Cerebellum (tissue), 5 donors: ENCODE results near the genes PLEKHM2 and TMEM82.

DNA sequence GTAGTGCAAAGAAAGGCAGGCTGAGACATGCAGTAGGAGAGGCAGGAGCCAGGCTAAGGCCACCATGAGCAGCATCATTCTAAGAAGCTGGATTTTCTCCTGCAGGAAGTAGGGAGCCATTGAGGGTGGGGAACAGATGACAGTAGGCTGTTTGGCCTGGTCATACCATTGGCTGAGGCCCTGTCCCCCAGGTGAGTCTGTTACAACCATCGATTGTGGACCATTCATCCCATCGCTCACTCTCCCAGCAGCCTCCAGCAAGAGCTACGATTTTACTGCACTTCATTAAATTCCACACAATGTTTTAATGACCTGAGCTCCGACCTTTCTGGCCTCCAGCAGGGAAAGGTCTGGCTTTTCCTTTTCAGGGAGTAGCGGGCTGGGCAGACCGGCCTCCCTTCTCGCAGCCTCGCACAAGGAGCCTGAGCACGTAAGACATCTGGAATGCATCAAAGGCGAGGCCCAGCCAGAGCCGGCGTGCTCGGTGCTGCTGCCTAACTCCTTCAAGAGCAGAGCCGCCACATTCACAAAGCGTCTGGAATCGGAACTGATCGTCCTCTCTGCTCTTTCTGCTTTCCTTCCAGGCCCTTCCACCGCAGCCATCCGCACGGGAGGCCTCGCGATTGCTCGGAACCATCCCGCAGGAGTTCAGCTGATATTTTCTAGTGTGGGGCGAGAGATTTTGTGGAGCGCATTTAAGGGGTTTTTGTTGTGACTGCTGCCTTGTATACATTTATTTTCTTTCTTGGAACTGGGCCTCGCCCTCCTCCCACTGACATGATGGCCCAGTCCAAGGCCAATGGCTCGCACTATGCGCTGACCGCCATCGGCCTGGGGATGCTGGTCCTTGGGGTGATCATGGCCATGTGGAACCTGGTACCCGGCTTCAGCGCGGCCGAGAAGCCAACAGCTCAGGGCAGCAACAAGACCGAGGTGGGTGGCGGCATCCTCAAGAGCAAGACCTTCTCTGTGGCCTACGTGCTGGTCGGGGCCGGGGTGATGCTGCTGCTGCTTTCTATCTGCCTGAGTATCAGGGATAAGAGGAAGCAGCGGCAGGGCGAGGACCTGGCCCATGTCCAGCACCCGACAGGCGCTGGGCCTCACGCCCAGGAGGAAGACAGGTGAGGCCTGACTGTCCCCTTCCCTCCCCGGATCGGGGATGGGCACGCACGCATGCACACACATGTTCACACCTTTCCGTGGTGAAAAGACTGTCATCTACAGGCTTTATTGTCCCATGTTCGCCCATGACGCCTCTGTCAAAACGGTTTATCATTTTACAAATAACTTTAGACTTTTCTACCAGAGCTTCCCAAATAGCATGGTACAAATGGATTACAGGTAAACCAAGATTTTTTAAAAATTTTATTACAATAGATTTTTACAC is 32.2 kb upstream of the FHAD1 start:
- PRO-cap, 3 experiments: no peak in any of the 3 experiments
- RAMPAGE, long total RNA: no peak

- PRO-cap, 3 experiments: no peak in any of the 3 experiments
- RAMPAGE, long total RNA: no peak
Observed at GRCh38 chr1:15258099-15258603, 11.1 kb downstream of the FHAD1 start.

DNA sequence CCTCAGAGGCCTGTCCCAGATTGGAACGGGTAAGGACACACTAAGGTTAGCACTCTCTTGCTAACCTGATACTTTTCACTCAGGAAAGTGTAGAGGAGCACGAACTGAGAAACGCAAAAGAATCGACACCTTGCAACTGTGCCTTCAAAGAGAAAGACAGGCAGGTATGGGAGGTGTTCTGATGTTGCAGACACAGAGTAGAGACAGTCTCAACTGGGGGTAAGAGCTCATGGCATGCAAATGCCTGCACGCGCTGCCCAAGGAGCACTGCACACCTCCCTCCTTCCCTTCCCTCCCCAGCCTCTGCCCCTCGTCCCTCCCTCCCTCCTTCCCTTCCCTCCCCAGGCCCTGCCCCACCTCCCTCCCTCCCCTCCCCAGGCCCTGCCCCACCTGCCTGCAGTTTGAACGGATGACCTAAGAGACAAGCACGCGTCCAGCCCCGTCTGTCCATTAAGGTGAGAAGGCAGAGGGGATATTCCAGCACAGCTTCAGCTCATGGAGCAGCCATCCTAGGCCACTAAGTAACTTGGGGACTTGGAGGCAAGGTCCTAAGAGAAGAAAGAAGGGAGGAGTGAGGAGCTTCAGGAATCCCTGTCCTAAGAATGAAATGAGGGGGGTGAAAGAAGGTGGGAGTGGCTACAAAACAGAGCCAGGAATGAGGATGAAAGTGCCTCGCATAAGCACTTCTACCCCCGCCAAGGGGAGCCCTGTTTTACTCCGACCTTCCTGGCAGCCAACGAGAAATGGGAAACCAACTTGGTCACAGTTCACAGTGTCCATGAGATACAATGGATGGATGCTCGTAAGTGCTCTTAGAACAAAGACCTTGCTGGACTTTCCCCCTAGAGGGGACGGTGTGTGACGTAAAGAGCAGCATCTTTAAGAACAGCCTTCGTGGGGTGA is 21.5 kb upstream of the EFHD2 start:
- PRO-cap, 3 experiments: no peak in any of the 3 experiments
- RAMPAGE, long total RNA: no peak

DNA sequence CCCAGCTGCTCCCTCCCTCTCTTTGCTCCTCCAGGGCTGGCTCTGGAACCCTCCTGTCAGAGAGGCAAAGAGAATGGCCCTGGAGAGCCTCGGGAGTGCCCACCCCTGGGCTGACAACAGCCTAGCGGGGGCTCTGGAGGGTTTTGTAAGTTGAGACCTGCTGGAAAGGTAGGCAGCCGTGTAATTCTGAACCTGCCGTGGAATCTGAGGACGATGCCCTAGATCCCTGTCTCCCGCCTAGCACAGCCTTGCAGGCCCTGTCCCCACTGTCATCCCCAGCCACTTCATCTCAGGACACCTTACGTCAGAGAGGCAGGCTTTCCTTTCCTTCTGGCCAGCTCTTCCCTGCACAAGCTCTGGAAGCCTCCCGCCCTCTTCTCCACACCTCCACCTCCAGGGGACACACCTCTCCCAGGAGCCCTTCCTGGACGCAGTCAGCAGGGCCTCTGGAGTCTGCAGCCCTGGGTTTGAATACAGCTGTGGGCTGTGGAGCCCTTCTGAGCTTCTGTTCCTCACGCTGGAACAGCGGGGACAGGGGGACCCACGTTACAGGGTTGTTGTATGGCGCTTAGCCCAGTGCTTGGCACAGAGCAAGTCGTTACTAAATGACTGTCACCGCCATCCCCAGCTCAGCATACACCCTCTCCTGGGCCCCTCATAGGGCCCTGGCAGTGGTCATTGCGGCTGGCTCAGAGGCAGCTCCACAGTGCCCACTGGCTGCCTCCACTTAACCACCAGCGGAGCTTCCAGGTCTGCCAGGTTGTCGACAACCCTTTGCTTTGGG is 4.4 kb downstream of the EFHD2 start:
- PRO-cap, 3 experiments: no peak in any of the 3 experiments
- RAMPAGE, long total RNA: no peak

DNA sequence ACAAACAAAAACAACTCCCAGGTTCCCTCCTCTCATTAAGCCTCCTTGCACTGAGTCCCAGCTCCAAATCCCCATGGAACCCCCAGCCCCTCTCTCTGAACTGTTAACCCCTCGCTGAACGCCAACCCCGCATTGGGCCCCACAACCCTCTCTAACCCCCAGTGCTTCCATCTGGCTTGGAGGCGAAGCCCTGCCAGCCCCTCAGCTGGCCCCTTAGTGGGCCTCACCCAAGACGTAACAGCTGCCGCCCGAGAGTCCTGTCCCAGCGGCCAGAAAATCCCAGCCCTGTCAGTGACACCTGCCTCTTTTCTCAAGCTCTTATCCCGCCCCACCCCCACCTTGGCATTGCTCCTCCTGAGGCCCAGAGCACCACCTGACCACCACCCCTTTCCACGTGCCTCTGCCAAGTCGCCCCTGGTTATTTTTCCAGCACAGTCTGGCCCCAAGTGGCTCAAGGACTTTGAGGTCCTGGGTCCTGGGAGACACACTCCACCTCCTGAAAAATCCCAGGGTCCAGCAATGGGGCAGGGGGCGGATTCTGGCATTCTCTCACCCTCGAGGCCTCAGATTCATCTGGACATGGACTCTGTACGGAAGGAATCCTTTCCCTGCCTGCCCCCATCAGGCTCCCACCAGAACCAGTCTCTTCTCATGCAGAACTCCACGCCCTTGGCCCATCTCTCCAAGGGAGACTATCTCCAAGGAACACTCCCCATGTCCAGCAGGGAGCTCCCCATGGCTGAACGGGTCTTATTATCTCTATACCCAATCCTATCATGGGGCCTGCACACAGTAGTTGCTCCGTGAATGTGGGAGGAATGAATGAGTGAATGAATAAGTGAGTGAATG is 5.8 kb upstream of the CTRC start:
- PRO-cap, 3 experiments: no peak in any of the 3 experiments
- RAMPAGE, long total RNA: no peak

- PRO-cap, 3 experiments: peak in 3 of 3 experiments; most common plus-strand start chr1:15604549 (in 1)
- RAMPAGE, long total RNA: no peak
Observed at GRCh38 chr1:15604384-15604823, 12.9 kb upstream of the DDI2 start.

- PRO-cap, 3 experiments: no peak in any of the 3 experiments
- RAMPAGE, long total RNA: no peak
Observed at GRCh38 chr1:15677706-15678026, 6.5 kb upstream of the PLEKHM2 start.

DNA sequence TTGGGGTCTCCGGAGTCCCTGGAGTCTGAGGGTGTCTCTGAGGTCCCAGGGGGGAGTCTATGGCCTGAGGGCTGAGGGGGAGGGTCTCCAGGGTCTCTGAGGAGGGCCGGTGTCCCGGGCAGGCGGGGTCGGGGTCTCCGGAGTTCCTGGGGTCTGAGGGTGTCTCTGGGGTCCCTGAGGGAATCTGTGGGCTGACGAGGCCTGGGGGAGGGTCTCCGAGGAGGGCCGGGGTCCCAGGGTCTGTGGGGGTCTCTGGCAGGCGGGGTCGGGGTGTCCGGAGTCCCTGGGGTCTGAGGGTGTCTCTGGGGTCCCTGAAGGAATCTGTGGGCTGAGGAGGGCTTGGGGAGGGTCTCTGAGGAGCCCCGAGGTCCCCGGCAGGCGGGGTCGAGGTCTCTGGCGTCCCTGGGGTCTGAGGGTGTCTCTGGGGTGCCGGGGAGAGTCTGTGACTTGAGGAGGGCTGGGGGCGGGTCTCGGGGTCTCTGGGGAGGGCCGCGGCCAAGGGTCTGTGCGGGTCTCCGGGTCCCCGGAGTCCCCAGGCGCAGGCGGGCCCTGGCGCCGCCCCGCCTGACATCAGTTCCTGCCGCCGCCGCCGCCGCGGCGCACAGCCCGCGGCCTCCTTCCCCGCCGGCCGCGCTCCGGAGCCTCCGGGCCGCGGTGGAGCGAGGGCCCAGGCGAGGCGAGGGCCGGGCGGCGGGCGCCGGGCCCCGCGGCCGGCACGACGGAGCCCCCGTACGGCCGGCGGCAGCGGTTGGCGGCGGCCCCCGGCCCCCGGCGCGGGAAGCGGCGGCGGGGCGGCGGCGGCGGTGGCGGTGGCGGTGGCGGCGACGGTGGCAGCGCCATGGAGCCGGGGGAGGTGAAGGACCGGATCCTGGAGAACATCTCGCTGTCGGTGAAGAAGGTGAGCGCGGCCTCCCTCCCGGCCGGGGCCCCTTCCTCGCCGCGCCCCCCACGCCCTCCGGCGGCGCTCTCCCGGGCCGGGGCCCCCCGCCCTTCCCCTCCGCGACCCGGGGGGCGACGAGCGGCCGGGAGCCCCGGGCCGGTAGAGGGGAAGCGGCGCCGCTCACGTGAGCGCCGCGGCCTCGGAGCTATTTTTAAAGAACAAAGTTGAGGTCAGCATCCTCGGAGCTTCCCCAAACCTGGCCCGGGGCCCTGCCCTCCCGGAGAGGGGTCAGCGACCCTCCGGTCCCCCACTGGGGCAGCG is at the start of gene PLEKHM2:
TSS of gene PLEKHM2 (plus strand) at position 600 of the 1,201 bp plus-strand sequence.
- PRO-cap, 3 experiments: peak in 3 of 3 experiments; most common plus-strand start position 573 of the sequence (in 3); most common minus-strand start position 572 of the sequence (in 2)
- RAMPAGE, long total RNA: no peak

DNA sequence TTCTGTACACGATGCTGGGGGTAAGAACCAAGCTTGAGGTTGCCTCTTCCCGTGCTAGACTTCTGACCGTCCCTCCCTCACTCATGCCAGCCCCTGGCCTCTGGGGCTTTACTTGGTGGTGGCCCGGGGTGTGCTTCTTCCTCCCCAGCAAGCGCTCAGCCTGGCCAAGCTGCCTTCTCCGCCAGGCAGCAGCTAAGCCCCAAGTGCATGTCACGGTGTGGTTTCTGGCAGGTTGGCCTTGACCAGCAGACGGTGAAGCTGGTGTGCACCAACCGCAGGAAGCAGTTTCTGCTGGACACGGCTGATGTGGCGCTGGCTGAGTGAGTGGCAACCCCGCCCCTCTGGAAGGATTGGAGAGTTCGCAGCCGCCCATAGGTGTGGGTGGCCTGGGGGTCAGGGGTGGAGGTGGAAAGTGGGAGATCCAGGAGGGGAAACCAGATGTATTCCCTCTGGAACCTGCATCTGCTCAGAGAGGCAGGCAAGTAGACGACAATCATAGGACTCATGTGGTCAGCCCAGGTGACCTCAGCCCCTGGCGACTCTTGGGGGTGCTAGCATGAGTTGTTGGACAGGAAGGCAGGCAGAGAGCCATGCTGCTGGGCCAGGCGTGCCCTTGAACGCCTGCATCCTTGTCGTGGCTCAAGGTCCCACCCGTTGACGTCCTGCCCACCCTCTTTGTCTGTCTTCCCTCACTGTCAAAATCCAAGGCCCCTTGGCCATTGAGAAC is 7.0 kb upstream of the SLC25A34 start:
- PRO-cap, 3 experiments: no peak in any of the 3 experiments
- RAMPAGE, long total RNA: no peak

GRCh38 chr1:15734915-15735811 is 895 bp upstream of the SLC25A34 start:
- PRO-cap, 3 experiments: no peak in any of the 3 experiments
- RAMPAGE, long total RNA: no peak

GRCh38 chr1:15742251-15742881 is at the start of gene TMEM82:
TMEM82 (plus strand) TSS chr1:15742499.
- PRO-cap, 3 experiments: no peak in any of the 3 experiments
- RAMPAGE, long total RNA: no peak

GRCh38 chr1:15764009-15764916 is 5.7 kb downstream of the FBLIM1 start:
- PRO-cap, 3 experiments: no peak in any of the 3 experiments
- RAMPAGE, long total RNA: no peak

GRCh38 chr1:15765695-15766167 is 7.1 kb downstream of the FBLIM1 start:
- PRO-cap, 3 experiments: no peak in any of the 3 experiments
- RAMPAGE, long total RNA: no peak

DNA sequence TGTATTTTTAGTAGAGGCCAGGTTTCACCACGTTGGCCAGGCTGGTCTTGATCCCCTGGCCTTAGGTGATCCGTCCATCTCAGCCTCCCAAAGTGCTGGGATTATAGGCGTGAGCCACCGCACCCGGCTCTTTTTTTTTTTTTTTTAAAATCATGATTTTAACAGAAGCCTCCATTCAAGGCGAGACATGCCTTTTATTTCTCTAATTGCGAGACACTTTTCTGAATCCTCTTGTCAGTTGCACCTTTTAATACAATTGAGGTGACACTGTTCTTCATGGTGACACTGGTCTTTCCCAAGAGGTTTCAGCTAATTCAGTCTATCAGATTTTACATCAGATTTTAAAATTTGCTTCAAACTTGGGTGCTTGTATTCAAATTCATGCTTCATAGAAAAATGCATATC is 2.8 kb upstream of the SPEN start:
- PRO-cap, 3 experiments: no peak in any of the 3 experiments
- RAMPAGE, long total RNA: no peak

GRCh38 chr1:15940320-15941261 is 35.3 kb downstream of the ZBTB17 start:
- PRO-cap, 3 experiments: no peak in any of the 3 experiments
- RAMPAGE, long total RNA: no peak

- PRO-cap, 3 experiments: no peak in any of the 3 experiments
- RAMPAGE, long total RNA: no peak
Observed at GRCh38 chr1:16014559-16015107, 3.2 kb downstream of the HSPB7 start.

DNA sequence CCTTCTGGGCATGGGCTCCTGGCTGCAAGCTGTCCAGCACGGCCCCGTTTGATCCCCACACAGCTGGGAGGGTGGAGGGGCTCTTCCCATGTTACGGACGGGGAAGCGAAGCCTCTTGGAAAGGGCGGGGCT is 857 bp upstream of the HSPB7 start:
- PRO-cap, 3 experiments: no peak in any of the 3 experiments
- RAMPAGE, long total RNA: no peak

GRCh38 chr1:16141431-16142148 is 14.3 kb downstream of the EPHA2 start:
- PRO-cap, 3 experiments: no peak in any of the 3 experiments
- RAMPAGE, long total RNA: no peak

GRCh38 chr1:16208220-16208708 is 4.2 kb downstream of the ARHGEF19 start:
- PRO-cap, 3 experiments: no peak in any of the 3 experiments
- RAMPAGE, long total RNA: no peak

- PRO-cap, 3 experiments: no peak in any of the 3 experiments
- RAMPAGE, long total RNA: no peak
Observed at GRCh38 chr1:16209921-16210692, 2.3 kb downstream of the ARHGEF19 start.